Left common carotid artery plus branches (tissue), 1 donor: ENCODE measurements around the gene VPS9D1.

DNA sequence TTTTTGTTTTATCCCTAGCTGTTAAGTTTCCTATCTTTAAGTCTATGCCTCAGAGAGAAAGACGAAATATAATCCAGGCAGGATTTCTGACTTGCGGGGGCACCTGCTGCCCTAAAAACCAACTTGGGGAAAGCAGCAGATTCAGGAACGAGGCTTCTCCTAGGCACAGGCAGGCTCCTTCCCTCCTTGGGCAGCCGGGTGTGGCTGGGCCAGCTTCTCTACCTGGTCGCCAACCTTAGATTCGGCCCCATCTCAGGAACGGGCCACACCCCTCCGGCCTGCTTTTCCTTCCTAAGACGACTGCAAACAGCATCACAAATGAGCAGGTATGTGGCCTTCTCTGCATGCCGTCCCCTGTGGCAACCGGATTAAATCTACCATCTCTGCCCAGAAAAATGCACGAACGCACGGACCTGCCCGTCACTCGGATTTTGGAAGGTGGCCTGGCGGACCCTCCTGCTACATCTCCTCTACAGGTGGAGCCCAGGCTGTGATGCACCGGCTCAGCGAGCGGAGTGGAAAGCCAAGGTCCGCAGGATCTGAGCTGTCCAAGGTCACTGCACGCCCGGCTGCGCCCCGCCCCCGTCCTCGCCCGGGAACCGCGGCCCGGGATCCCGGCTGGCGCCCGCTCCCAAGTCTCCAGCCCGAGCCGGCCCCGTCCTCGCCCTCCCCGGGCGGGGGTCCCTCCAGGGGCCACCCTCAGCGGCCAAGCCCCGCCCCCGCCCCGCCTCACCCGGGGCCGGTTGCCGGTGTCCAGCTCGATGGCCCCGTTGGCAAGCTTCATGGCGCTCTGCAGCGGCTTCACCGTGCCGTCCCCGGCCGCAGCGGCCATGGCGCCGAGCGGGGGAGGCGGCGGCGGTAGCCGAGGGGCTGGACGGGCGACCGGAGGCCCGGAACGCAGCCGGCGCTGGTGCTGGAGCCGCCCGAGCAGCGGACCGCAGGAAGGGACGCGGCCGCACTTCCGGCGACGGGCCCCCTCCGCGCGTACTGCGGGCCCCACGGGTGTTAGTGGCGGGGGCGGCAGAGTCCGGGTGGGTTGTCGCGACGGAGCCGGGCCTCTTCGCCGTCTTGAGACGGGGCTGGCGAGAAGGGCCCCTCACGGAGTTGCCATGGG lies at the start of gene VPS9D1:
TSS of gene VPS9D1 (minus strand) at position 869 of the 1,114 bp plus-strand sequence.
- PRO-cap: bidirectional peak, plus-strand start at position 1,008 of the sequence, minus-strand start at position 851 of the sequence

DNA sequence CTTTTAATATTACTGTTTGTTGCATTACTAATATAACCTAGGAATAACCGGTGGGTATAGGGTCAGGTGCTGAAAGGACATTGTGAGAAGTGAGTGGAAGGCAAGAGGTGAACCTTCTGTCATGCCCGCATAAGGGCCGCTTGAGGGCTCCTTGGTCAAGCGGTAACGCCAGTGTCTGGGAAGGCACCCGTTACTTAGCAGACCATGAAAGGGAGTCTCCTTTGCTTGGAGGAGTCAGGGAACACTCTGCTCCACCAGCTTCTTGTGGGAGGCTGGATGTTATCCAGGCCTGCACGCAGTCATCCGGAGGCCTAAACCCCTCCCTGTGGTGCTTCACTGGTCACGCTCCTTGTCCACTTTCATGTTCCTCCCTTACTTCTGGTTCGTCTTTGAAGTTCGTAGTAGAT lies 2.4 kb upstream of the FANCA start:
- PRO-cap: no peak

GRCh38 chr16:89837459-89838279 lies 9.4 kb downstream of the SPIRE2 start:
- PRO-cap: no peak

DNA sequence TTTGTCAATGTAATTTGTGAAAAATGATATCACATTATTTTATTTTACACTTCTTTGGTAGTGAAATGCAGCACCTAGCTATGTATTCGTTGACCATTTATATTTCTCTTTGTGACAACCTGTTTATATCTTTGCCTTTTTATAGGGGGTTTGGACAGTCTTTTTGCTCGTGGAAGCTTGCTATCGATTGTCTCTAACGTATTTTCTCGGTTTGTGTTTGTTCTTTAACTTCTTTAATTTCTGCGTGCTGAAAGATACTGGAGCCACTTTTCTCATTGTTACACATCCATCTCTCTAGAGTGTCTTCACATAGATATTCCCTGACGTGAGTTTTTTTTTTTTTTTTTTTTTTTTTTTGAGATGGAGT lies 1.8 kb downstream of the TCF25 start:
- PRO-cap: no peak

DNA sequence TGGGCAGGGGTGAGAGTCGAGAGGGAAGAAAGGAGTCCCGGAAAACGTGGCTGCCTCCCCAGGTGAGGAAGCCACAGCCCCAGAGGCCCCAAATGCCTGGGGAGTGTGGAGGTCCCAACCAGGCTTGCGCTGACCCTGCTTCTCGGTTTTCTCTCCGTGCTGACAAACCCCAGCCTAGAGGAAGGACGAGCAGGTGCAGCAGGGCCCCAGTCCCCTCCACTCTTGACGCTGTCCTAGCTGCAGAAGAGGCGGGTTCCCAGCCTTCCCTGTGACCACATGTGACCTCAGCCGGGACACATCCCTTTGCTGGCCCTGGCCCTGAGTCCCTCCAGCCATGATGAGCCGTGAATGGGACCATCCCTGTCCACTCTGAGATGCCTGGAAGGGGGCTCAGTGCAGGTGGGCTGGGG lies 2.1 kb upstream of the TUBB3 start:
- PRO-cap: no peak

GRCh38 chr16:89922240-89923234 lies 605 bp upstream of the TUBB3 start:
- PRO-cap: bidirectional peak, plus-strand start at chr16:89922599, minus-strand start at chr16:89922456; bidirectional peak, plus-strand start at chr16:89923345, minus-strand start at chr16:89923192

- PRO-cap: no peak
Measured at GRCh38 chr16:89958179-89958418, 9.5 kb downstream of the DEF8 start.